ENCODE measurements around a stretch of chr15.

GRCh38 chr15:98900289-98900984 is 107.2 kb downstream of the PGPEP1L start:
- RRBS, result no CpG with 5 or more reads among the region's 8 CpGs

GRCh38 chr15:99120265-99120754 is 15.4 kb downstream of the SYNM start:
- RRBS, result no CpG with 5 or more reads among the region's 8 CpGs

- RRBS, result no CpG with 5 or more reads among the region's 26 CpGs
Measured at GRCh38 chr15:99124921-99125738, 20.2 kb downstream of the SYNM start.

GRCh38 chr15:99251591-99252129 is 379 bp downstream of the LRRC28 start:
- RRBS, result 5% methylated on average over 10 of the region's 31 CpGs

DNA sequence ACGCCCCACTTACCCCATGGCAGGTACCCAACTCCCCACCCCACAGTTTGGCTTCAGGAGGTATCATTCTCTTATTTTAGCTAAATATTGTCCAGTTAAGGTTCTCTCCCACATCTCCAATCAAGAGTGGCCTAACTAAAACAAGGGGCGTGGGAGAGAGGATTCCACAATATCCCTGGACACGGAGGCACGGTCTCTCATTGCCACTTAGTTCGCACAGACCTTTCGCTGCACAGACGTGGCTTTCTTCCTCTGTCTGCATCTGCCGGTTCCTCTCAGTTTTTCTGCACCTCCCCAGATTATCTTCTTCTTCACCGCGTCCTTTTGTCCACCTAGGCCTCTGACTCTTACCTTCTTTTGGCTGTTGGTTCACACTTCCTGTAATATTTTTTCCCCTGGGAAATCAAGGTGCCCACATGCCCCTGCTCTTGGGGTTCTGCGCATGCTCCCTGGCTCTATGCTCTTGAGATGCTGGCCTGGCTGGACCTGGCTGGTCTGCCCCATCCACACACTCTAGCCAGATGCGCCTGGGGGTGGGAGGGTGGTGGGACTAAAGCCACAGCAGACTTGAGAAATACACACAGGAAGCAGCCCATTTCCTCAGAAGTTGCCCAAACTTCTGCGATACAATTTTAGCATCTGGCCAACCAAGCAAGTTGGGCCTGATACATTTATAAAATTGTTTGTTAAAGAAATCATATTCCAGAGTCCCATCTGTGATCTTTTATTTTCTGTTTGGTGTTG is 56.3 kb upstream of the MEF2A start:
- RRBS, result no CpG with 5 or more reads among the region's 13 CpGs

GRCh38 chr15:99563740-99564665 is 1.8 kb upstream of the MEF2A start:
- RRBS, result no CpG with 5 or more reads among the region's 9 CpGs

DNA sequence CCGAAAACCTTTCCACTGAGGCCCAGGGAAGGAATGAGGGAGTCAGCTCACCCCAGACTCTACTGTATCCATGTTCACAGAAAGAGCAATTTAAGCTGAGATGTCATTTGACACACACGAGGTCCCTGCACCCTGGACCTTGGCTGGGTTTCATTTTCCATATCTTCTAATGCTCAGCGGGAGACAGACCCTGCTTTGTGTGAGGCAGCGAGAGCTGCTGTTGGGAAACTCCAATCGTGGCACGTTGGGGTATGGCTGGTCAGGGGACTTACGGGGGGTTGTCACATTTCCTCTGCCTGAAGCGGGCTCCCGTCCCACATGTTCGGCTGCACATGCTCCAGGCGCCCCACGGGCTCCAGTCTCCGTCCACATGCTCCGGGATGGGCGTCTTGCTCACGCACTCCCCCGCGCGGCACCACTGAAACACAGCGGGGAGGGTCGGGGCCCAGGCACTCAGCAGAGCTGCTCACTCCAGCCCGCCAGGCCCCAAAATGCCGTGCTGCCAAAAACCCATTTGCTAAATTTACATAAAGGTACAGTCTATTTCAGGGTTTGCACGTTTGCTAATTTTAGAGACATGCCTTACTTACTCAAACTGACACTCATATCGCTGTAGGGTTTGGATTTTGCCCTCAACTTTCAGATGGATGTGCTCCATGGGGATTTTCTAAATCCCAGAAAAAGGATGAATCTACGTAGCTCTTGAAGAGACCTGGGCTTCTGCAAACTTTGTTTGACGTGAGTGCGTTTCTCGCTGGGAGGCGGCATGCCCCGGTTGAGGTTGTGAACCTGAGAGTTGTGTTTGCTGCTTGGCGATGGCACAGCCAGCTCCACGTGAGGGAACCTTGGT is 209.8 kb downstream of the ADAMTS17 start:
- RRBS, result no CpG with 5 or more reads among the region's 33 CpGs

GRCh38 chr15:100569508-100569864 is 32.5 kb downstream of the LINS1 start:
- RRBS, result no CpG with 5 or more reads among the region's 7 CpGs

DNA sequence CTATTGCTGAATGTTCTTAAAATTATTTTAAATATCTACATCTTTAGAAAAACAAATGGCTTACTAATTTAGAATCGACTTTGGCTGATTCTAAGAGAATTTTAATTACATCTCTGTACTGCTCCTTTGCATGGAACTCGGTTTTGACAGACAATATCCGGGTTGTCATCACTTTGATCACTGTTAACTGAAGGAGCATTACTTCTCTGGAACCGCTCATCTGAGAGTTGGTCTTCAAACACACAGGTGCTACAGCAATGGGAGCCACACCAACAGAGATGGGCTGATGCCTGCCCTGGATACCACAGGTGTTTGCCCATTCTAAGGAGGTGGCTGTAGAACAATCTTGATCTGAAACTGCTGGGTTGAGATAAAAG is 21.6 kb downstream of the LINS1 start:
- RRBS, result no CpG with 5 or more reads among the region's 4 CpGs

GRCh38 chr15:100658981-100659223 is 56.5 kb downstream of the ASB7 start:
- RRBS, result 92% methylated on average over 4 of the region's 9 CpGs

GRCh38 chr15:100687911-100688283 is 85.5 kb downstream of the ASB7 start:
- RRBS, result no CpG with 5 or more reads among the region's 9 CpGs

- RRBS, result 76% methylated on average over 30 of the region's 73 CpGs
Measured at GRCh38 chr15:100880226-100881055, 810 bp downstream of the ALDH1A3 start.

DNA sequence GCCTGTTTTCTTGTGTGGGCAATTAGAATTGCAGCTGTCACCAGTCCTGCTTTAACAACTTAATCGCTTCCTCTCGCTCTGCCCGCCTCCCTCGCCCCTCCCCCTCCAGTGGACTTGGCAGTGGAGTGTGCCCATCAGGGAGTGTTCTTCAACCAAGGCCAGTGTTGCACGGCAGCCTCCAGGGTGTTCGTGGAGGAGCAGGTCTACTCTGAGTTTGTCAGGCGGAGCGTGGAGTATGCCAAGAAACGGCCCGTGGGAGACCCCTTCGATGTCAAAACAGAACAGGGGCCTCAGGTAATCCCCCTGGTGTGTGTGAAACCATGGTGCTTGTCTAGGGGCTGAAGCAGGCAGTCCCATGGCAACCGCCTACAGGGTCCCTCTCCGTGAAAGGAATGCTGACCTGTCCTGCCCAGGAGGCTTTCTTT is 18.7 kb upstream of the LRRK1 start:
- RRBS, result no CpG with 5 or more reads among the region's 13 CpGs

- RRBS, result no CpG with 5 or more reads among the region's 20 CpGs
Measured at GRCh38 chr15:100914616-100915530, 4.3 kb upstream of the LRRK1 start.

DNA sequence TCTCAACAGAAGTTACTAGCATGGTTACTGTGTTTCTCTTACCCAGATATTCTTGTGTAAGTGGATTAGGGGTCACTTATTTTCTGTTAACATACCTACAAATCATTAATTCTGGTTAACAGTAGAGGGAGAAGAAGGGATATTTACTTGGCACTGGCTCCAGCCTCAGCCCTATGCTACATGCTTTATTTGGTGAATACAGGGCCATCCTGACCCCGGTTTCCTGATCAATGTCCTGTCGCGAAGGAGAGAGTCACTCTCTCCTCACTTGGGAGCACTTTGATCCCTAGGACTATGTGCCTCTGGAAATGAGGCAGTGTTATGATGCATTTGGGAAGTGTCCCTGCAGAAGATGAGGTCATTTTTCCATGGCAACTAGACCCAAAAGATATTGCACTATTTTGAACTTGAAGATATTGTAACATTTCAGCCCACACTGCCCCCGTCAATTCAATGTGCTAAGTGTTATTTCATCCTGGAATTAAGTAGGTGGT is 67.9 kb downstream of the LRRK1 start:
- RRBS, result no CpG with 5 or more reads among the region's 4 CpGs

GRCh38 chr15:101050099-101050704 is 131.0 kb downstream of the LRRK1 start:
- RRBS, result no CpG with 5 or more reads among the region's 15 CpGs

GRCh38 chr15:101139926-101140690 is 111.7 kb downstream of the CHSY1 start:
- RRBS, result no CpG with 5 or more reads among the region's 16 CpGs

GRCh38 chr15:101201075-101202285 is 50.4 kb downstream of the CHSY1 start:
- RRBS, result no CpG with 5 or more reads among the region's 14 CpGs

DNA sequence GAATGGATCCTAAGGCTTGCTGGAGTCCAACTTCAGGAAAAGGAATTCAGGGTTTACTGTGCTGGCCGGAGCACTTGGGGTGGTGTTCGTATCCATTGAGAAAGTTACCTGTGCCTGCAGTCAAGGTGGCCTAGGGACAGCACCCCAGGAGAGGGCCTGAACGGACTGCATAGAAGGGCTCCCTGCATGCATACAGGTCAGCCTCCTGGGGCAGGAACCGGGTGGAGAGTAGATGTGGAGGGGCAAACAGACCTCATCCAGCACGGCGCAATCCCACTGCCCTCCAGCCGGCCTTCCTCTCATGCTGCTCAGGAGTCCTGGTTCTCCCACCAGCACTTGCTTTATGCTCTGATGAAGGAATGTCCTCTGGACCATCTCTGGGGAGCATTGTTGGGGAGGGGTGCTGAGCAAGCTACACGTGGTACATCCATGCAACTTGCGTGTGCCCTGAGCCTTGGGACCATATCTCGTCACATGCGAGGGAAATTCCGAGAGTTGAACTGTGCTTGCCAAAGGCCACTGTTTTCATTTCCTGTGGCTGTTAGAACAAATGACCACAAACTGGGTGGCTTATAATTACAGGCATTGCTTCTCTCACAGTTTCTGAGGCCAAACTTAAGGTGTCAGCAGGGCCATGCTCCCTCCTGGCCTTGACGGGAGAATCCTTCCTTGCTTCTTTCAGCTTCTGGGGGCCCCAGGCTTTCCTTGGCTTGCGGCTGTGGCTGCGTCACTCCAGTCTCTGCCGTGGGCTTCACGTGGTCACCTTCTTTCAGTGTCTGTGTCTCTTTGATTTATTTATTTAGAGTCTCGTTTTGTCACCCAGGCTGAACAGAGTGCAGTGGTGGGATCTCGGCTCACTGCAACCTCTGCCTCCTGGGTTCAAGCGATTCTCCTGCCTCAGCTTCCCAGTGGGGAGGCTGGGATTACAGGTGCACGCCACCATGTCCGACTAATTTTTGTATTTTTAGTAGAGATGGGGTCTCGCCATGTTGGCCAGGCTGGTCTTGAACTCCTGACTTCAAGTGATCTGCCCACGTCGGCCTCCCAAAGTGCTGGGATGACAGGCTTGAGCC is 12.2 kb downstream of the SELENOS start:
- RRBS, result no CpG with 5 or more reads among the region's 25 CpGs

- RRBS, result no CpG with 5 or more reads among the region's 10 CpGs
Measured at GRCh38 chr15:101333982-101334340, 38.9 kb upstream of the SNRPA1 start.

All from OVCAR3 (cell line).